T47D (cell line): ENCODE results near the gene SIK3.

DNA sequence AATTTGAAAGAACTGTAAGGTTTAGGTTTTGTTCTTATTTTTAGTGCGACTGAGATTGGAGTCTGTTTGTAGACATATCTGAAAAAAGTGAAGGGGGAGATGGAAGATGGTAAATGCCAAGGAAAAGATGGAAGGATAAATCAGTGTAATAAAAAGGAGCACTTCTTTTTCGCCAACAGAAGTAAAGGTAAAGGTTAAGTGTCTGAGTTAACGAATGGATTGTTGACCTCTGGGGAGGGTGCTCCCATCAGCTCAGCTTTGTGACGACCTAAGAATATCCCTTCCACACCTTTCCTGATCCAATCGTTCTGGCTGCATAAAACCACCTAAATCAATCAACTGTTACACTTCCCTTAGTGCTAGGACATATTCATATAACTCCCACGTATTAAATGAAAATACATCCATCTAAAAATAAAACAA, 843 bp downstream of the C11orf71 start:
- RRBS: no CpG with 5 or more reads among the region's 6 CpGs

- RRBS: no CpG with 5 or more reads among the region's 1 CpG
These were observed 3.7 kb downstream of the RBM7 start for GRCh38 chr11:114404204-114404480.

GRCh38 chr11:115656637-115657167, 152.5 kb upstream of the CADM1 start:
- RRBS: no CpG with 5 or more reads among the region's 6 CpGs

DNA sequence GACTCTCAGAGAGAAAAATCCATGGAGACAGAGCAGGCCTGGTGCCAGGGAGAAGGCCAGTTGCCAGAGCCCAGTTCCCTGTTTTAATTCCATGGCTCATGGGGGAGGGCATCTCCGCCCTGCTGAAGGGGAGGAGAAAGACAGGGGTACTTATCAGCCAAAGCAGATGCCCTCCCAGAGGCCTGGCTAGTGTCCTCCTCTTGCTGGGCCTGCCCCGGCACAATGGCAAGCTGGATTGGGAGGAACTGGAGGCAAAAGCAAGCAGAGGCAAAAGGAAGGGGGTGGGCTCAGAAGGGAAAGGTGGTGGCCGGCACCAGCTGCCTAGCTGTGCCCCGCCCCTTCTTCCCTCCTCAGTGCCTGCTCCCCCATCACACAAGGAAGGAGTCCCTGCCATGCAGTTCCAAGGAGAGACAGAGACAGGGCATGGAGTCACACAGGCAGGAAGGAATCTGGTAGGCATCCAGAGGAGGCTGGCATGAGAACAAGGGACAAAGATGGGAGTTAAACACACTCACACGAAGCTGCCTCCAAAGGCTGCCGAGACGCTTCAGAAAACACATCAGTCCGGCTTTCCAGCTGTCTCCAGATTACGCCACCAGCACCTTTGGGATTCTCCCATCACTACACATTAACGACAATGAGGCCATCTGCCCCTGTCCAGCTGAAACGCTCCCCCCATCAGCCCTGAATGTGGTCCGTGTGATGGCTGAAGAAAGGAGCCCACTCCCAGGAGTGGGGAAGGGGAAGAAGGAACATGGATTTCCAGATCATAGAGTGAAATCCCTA, 591.7 kb downstream of the BUD13 start:
- RRBS: 17% methylated on average over 2 of the region's 12 CpGs

GRCh38 chr11:116366875-116367481, 405.8 kb downstream of the BUD13 start:
- RRBS: no CpG with 5 or more reads among the region's 4 CpGs

DNA sequence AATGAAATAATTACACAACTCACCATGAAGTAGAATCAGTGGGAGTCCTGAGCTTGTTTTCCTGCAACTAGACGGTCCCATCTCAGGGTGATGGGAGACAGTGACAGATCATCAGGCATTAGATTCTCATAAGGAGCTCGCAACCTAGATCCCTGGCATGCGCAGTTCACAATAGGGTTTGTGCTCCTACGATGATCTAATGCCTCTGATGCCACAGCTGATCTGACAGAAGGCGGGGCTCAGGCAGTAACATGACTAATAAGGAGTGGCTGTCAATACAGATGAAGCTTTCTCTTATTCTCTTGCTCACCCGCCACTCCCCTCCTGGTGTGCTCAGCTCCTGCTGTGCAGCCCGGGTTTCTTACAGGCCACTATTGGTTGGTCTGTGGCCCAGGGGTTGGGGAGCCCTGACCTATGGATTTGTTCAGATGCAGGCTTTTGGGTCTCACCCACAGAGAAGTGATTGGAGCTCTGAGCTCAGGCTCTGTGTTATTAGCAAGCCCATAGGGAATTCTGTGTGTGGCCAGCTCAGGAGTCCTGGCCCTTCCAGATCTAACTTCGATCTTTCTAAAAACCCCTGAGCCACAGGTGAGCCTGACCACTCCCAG, 352.0 kb downstream of the BUD13 start:
- RRBS: no CpG with 5 or more reads among the region's 8 CpGs

- RRBS: no CpG with 5 or more reads among the region's 8 CpGs
These were observed 6.0 kb upstream of the BUD13 start for GRCh38 chr11:116778798-116779214.

GRCh38 chr11:116825311-116825945, 2.3 kb upstream of the APOA4 start:
- RRBS: no CpG with 5 or more reads among the region's 7 CpGs

DNA sequence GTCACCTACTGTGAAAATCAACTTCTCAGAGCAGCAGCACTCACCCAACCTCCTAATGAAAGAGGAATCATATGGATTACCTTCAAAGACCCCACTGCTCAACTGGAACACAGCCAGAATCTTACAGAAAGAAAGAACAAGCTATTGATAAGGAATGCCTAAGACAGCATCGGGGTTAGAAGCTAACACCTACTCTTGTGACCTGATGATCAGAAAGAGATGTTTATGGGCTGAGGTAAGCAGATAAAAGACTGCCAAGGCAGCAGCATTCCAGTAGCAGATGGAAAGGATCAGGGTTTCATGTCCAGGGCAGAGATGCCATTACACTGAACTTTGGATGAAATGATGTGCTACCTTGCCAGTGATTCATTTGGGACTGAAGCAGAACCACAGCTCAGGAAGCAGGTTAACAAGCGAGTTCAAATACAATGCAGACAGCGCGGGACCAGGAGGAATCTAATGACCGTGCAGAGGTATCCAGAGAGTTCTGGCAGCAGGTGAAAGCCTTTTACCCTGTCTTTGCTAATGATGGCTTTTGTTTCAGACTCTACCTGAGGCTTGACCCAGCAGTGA, 27.1 kb upstream of the APOA1 start:
- RRBS: no CpG with 5 or more reads among the region's 5 CpGs

GRCh38 chr11:116871287-116871726, 33.9 kb upstream of the APOA1 start:
- RRBS: no CpG with 5 or more reads among the region's 3 CpGs

DNA sequence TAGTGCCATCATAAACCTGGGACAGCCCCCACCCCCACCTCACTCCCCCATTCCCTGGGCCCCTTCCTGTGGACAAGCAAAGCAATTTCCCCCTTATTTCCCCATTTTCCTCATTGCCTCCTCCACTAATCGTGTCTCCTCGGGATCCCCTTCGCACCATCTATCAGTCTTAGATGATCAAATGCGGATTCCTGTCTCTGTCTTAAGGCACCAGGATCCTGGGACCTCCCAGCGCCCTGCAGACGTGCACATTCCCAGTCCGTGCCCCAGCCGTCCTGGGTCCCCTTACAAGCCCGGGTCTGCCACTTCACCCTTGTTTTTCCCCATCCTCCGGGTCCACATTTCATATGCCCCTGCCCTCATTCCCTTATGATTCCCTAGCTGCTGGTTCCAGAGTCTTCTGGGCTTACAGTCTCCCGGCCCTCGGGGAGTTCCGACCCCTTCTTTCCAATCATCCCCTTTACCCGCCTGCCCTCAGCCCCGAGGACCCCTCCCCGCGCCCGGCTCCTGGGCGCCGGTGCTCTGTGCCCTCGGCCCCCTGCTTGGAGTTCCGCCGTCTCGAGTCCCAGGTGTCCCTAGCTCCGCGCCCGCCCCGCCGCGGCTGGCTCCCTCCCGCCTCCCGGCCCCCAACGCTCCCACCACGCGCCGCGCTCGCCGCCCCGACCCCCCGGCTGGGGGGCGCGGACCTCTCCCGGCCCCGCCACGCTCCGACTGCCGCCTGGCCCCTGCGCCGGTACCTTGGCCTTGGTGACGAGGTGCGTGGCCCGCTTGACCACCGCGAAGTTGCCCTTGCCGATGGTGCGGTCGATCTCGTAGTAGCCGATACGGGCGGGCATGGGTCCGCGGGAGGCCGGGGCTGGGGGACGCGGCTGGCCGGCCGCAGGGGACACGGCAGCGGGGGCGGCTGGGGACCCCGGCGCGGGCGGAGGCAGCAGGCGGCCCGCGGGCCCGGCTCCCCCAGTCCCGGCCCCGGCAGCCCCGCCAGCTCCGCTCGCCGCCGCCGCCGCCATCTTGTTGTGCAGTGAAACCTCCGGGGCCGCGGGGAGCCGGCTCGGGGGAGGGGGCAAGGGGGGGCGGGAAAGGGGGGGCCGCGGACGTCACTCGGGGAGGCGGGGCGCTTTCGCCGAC, at the start of gene SIK3:
Gene SIK3 (minus strand): TSS at position 1,023 of the 1,128 bp plus-strand sequence.
- RRBS: 2% methylated on average over 69 of the region's 103 CpGs

GRCh38 chr11:117170182-117170977, 8.2 kb upstream of the SIDT2 start:
- RRBS: no CpG with 5 or more reads among the region's 10 CpGs

DNA sequence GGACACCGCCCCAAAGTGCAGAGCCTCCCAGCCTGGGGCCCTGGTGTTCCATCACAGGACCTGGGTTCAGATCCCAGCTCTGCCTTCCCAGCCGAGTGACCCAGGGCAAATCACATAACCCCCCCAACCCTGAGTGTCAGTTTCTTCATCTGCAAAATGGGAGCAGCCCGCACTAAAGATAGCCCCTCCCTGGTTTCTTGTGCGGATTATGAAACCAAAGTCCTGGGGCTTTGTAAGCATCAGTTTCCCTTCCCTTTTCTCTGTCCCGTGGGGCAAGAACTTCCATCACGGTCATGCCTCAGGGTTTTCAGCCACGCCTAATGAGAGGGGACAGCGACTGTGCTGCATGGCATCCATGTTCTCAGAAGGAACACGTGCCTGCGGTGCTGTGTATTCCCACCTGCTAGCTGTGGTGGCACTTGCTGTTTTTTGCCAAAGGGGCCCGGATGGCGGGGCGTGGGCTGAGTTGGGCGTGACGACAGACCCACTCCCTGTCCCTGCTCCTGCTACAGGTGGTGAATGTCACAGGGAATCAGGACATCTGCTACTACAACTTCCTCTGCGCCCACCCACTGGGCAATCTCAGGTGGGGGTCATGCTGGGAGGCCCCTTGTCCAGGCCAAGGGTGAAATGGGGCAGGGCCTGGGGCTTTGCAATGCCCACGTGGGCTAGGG, 9.6 kb upstream of the TAGLN start:
- RRBS: no CpG with 5 or more reads among the region's 17 CpGs

GRCh38 chr11:117191453-117192061, 7.6 kb upstream of the TAGLN start:
- RRBS: no CpG with 5 or more reads among the region's 16 CpGs

DNA sequence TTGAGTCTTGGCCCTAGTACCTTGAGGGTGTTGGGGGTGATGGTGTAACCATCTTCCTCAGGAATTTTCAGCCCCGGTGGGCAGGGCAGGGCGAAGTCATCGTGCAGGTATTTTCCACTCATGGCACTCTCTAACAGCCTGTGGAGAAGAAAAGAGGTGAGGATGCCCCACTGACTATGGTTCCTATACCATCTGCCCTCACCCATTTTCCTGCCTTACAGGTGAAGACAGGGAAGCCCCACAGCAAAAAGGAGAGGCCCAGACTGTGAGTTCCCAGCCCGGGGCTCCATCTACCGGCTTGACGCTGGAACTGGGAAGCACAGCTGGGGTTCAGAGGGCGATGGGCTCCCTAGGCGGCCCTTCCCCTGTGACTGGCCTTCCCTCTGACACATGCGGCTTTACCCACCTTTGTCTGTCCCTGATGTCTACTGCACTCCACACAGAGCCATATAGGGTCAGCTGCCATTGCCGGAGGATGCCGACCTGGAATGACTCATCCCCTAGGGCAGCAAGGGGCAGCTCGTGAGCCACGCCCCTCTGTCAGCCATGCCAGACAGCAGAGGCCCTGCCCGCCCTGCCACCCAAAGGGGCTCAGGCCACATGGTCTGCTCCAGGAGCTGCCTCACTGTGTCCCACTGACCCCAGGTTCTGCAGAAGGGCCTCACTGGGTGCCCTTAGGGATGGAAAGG, 7.6 kb downstream of the TAGLN start:
- RRBS: no CpG with 5 or more reads among the region's 14 CpGs

DNA sequence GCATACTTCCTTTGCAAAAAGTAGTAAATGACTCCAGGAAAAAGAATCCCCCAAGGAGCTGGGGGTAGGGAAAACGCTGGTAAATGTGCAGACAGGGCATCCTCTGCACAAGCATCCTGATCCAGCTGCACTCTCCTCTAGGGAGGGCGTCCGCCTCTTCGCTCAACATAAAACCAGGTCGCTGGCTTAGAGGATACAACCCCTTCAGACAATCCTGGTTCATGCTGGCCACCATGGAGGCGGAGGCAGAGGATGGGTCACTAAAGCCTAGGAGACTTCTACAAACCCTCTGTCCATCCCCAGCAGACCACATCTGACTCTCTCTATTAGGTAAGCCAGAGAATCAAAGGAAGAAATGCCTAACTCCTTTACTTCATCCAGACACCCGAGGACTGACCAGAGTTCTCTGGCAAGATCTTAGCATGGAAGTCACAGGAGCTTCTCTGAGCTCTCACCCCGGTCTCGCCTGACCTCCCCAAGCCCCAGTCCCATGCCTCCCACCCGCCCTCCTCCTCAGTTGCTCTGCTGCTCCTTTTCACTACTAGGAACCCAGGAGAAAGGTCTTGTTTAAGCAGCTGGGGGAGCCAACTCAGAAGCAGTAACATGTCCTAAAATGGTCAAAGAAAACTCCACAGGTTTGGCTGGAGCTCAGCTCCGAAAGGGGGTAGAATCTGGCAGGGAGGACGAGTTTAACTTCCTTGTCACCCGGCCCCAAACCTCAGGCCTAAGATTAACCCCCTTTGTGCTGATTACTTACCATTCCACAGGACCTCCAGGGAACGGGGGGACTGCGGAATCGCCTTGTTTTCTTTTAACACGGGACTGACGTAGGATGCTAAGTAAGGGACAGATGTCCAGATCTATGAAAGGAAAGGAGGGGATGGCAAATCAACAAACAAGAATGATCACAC, 13.9 kb downstream of the PCSK7 start:
- RRBS: no CpG with 5 or more reads among the region's 18 CpGs

DNA sequence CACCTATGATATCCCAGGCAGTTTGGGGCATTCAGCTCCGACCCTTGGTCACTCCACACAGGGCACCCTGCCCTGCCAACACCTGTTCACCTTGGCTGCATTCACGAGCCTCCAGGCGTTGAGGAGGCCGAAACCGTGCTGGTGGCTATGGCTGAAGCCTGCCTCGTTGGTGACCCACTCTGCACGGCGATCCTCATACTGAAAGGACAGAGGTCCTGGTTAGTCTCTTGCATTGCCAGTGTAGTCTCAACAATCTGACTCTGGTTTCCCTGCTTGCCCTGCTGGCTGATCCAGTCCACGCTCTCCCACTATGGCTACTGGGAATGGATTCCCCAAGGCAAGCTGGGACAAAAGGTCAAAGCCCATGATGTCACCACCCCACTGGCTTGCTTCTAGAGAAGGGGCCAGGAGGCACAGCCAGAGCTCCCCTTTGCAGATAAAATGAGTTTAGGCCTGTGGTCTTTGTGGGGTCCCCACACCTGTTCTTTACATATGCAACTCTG, 12.9 kb downstream of the PCSK7 start:
- RRBS: no CpG with 5 or more reads among the region's 9 CpGs

GRCh38 chr11:117257148-117257747, 24.8 kb downstream of the RNF214 start:
- RRBS: no CpG with 5 or more reads among the region's 3 CpGs

DNA sequence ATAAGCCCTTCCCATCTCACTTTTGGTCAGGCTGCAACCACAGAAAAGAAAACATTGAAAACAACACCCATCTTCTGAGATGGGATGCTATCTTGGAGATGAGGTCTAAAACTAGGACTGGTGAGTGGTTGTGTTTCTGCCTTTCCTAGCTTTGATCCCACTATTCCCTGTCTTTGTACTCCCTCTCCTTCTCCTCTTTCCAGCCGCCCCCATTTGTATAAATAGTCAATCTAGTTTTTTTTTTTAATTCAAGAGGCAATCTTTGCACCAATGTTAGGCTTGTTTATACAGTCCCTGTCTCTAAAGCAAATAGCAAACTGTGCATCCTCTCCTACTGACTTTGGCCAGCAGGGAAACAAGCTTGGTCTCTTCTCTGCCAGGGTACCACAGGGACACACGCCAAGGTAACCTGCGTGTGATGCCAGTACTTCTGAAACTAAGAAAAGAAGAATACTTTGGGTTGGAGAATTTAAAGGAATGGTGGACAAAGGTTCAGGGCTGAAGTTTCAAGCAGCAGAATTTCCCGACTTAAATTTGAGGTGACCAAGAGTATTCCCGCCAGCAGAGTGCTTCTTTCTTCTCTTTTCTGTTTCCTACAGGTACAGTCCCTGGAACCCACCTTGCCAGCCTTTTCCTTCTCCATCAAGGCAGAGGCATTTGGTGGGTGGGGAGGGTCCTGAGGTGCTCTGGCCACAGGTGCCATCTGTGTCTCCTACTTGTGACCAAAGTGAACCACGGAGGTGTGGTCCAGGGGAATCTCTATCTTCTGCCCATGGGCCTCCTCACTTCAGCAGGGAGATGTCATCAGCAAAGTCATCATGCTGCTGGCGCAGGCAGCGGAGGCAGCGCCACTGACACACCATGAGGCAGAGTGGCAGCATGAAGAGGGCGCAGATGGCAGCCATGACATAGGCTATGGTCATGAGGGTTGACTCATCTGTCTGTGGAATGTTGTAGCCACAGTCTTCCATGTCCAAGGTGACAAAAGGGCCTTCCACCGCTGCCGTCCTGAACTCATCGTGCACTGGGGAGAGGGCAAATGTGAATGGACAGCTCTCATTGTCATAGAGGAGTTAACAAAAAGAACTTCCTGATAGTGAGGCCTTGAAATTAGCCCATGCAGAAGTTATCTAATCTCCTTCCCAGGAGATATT, 26.9 kb downstream of the BACE1 start:
- RRBS: no CpG with 5 or more reads among the region's 13 CpGs